Mammary microvascular endothelial cell (primary cell): ENCODE results near the genes RAB29 and FAM72A.

GRCh38 chr1:205359596-205360801 lies 3.3 kb upstream of the KLHDC8A start:
- RAMPAGE, long total RNA = no peak

DNA sequence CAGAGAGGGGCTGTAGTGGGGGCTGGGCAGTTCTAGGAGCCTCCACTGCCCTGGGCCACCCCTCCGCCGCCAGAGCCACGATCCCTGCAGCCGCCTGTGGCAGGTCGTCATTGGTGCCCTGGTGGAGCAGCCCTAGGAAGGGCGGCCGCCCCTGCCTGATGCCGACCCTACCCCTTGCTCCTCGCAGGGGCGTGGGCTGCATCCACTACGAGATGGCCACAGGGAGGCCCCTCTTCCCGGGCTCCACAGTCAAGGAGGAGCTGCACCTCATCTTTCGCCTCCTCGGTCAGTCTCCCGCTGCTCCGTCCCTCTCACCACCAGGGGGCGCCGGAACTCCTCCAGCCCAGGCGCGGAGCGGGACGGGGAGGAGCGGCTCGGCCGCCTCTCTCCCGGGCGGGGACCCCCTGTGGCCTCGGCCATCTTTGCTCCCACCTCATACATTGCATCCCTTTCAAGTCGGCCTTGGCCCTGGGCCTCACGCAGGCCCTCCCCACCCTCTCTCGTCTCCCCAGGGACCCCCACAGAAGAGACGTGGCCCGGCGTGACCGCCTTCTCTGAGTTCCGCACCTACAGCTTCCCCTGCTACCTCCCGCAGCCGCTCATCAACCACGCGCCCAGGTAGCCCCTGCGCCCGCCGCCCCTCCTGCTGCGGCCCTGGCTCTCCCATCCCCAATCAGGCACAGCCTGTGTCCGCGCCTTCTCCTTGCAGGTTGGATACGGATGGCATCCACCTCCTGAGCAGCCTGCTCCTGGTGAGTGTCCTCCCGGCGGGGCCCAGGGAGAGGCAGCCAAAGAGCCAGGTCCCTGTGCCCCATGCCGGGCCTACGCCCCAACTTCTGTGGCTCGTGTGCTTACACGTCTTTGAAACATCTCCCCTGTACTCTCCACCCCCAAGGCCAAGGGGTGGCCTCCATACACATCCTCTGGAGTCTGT lies 24.6 kb downstream of the CDK18 start:
- RAMPAGE, long total RNA = no peak

DNA sequence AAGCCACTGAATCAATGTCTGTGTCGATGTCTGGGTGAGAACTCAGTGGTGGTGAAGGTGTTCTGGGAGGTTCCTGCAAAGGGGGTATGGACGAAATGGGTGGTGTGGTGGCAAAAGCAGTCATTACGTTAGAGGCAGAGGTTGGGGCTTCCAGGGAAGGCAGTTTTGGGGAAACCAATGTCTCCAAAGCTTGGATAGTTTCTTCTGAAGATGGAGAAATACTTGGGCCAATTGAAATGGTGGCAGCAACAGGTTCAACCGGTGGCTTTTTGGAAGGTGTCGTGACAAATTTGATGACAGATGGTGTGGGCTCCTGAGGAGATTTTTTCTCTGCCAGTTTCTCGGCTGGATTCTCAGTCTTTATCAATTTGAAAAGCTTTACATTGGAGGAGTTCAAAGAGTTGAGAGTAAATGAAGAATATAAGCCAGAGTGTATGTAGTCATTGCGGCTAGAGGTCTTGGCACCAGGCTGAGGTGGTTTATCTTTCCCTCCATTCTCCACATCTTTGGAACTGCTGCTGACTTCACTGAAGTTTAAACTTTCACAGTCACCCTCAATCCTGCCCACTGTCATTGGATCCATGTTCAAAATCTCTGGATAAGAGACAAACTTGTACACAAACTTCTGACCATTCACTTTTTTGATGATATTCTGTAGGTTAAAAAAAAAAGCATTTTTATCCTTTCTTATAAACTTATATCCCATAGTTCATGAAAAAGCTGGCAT lies 11.5 kb downstream of the ELK4 start:
- RAMPAGE, long total RNA = no peak

GRCh38 chr1:205633288-205633930 lies 1.6 kb upstream of the ELK4 start:
- RAMPAGE, long total RNA = no peak

- RAMPAGE, long total RNA = no peak
These were observed 11.3 kb downstream of the SLC45A3 start for GRCh38 chr1:205668970-205669445.

- RAMPAGE, long total RNA = no peak
These were observed 8.3 kb downstream of the SLC45A3 start for GRCh38 chr1:205671889-205672458.

DNA sequence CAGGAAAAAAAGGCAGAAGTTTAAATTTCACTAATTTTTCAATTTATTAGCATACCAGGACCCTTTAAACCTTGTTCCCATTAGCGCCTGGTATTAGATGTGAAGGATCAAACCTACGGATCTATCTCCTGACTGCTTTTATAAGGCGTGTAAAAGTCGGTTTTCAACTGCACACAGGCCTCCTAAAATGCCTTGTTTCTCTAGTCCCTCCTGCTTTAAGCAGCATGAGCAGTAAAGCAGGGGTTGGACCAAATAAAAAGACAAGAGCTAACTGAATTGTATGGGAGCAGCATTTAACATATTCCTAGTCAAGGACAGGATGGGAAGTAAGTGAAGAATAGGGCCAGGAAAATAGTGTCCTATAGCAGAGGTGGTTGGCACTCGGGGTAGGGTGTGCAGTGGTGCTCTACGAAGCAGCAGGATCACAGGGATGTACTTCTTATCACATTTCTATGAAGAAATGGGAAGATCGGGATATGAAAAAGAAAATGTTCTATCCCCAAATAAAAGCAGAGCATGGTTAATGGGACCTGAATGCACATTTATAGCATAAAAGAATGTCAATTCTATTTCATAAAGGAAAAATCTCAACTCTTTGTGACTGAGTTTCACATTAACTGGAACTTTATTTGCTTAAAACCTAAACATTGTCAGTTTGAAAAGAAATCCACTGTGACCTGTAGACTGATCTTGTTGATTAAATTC lies 33.1 kb downstream of the NUCKS1 start:
- RAMPAGE, long total RNA = no peak

- RAMPAGE, long total RNA = no peak
These were observed 31.9 kb downstream of the NUCKS1 start for GRCh38 chr1:205717967-205718530.

DNA sequence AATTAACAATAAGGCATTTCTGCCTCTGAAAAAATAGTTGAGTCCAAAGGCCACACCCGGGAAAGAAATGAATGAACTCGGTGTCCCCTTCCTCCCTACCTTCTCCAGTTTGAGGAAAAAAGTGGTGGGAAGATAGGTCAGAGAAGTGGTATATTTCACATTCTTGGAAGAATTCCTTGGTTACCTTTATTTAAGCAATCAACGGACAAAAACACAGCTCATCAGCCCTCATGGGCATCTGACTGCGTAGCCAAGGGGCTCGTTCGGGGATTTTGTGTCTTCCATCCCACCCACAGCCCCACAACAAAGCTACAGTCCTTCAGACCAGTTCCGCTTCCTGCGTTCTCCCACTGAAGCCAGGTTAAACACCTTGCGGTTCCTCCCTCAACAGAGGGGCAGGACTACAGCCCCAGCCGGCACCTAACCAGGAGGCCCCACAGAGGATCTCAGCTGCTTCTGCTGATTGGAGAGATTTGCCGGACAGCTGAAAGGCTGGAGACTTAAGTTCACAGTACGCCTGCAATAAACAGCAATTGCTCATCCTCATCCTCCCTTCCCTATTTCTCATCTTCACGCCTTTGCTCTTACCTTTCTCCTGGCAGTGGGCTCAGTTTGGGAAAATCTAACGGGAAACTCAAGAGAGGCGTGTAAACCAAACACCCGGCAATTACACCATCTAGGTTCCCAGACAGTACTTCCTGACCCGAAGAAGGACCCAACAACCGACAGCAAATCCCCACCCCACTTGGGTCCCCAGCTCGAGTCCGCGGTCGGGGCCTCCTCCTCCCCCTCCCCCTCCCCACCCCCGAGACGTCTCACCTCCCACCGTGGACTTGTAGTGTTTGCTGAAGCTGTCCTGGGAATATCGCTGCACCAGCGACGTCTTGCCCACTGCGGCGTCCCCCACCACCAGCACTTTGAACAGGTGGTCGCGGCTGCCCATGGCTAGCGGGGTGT lies 990 bp downstream of the RAB29 start:
- RAMPAGE, long total RNA = no peak

GRCh38 chr1:205774971-205775604 lies at the start of gene RAB29:
Gene RAB29 (minus strand): TSS chr1:205775482.
- RAMPAGE, long total RNA = no peak

- RAMPAGE, long total RNA = no peak
These were observed 23.2 kb downstream of the SLC26A9 start for GRCh38 chr1:205919809-205920665.

GRCh38 chr1:205936243-205936712 lies 7.0 kb downstream of the SLC26A9 start:
- RAMPAGE, long total RNA = no peak

DNA sequence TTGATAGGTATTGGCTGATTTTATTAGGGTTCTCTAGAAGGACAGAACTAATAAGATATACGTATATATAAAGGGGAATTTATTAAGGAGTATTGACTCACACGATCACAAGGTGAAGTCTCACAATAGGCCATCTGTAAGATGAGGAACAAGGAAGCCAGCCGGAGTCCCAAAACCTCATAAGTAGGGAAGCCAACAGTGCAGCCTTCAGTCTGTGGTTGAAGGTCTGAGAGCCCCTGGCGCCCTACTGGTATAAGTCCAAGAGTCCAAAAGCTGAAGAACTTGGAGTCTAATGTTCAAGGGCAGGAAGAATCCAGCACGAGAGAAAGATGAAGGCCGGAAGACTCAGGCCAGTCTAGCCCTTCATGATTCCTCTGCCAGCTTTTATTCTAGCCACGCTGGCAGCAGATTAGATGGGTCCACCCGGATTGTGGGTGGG lies 18.0 kb downstream of the RHEX start:
- RAMPAGE, long total RNA = no peak

GRCh38 chr1:206202635-206203032 lies at the start of gene FAM72A:
Gene FAM72A (minus strand): TSS chr1:206202839.
- RAMPAGE, long total RNA = no peak

DNA sequence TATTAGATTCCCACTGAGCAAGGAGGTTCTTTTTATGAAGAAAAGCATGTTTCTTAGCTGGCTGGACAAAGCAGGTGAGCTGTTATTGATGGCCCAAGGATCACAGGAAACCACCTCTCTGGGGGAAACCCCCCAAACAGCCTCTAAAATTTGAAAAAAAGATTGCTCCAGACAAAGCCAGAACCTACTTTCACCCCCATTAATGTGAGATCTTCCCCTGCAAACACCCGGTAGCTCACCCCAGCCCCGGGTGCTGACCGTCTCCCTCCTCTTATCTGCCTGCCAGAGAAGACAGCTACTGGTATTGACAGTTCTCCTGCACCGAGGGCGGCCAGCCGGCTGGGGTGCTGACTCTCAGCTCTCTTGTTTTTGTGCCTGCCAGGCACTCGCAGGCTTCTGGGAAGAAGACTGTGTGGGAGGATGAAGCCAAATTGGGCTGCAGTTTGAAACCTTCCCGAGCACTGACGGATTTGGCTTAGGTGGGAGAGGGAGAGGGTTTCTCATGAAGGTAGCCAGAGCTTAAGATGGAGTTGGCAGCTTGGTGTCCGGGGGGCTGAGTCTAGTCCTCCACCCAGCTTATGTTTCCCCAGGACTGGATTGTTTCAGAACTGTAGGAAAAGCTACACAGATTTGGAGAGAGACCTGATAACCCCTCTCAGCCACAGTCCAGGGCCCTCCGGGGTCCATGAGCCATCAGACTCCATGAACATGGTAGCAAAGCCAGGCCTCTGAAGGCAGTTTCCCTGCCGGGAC lies 48.2 kb downstream of the RASSF5 start:
- RAMPAGE, long total RNA = no peak

DNA sequence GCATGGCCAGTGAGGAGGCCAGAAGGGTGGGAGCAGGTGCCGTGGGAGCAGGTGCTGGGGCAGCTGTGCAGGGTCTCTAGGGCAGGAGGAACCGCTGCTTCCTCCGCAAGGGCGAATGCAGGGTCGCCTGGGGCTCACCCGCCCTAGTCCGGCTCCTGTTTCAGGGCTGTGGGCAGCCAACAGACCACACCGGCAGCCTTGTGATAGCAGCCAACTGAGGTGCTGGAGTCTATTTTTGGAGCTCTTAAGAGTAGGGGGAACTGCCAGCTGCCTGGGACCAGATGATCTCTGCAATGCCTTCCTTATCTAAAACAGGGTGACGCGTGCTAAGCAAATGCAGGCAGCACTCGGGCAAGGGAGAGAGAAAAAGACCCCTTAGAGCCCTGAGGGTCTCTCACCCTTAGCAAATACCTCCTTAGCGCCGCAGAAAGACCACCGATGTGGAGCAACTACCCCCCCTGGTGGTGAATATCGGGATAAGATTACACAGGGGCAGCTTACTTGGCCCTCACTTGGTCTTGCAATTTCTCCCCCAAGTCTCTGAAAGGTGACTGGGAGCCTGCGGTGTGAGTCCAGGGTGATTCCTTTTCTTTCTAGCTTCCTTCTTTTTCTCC lies 20.7 kb upstream of the MAPKAPK2 start:
- RAMPAGE, long total RNA = no peak

- RAMPAGE, long total RNA = no peak
These were observed 29.1 kb upstream of the IL19 start for GRCh38 chr1:206741490-206741871.

GRCh38 chr1:206929965-206930827 lies 8.5 kb upstream of the FCMR start:
- RAMPAGE, long total RNA = no peak

- RAMPAGE, long total RNA = no peak
These were observed 1.5 kb downstream of the PIGR start for GRCh38 chr1:206944601-206945242.

DNA sequence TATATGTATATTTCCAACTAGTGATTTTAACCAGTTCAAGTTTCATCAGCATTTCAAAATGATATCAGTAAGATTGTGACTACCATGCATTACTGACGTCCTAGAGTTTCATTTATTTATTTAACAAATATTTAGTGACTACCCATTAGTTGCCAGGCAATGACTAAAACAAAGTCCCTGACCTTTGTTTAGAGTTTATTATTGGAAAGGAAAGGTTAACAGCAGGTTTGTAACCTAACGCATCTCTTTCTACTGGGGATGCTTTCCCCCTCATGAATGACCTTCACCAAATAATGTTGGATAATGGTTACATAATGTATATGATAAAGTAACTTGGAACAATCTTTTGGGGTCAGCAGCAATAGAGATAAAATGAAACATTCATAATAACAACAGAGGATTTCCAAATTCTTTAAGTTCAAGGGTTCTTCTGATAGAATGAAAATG lies 7.5 kb upstream of the C4BPB start:
- RAMPAGE, long total RNA = no peak